Diencephalon (tissue), 2 donors: ENCODE measurements around the gene TTLL2.

DNA sequence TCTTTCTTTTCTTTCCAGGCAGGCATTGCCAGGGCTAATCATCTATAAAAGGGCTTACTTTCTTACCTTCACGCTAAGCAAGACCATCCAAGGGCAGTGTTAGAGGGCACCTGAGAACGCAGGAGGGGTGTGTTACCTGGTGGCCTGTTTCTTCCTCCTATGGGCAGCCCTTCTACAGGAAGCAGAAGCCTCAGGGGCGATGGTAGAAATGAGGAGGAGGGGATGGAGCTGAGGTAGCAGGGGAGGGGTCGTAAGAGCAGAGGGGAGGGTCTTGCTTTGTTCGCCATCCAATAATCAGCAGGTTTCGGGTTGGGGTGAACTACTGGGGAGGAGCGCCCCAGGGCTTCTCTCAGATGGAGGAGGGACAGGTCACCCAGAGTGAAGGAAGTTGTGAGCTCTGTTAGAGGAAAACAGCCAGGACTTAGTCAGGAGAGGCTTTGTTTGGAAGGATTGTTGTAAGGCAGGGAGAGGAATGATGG lies 1.5 kb upstream of the CCR6 start:
- RAMPAGE, long total RNA = no peak

GRCh38 chr6:167134795-167135444 lies 12.0 kb downstream of the CCR6 start:
- RAMPAGE, long total RNA = no peak

DNA sequence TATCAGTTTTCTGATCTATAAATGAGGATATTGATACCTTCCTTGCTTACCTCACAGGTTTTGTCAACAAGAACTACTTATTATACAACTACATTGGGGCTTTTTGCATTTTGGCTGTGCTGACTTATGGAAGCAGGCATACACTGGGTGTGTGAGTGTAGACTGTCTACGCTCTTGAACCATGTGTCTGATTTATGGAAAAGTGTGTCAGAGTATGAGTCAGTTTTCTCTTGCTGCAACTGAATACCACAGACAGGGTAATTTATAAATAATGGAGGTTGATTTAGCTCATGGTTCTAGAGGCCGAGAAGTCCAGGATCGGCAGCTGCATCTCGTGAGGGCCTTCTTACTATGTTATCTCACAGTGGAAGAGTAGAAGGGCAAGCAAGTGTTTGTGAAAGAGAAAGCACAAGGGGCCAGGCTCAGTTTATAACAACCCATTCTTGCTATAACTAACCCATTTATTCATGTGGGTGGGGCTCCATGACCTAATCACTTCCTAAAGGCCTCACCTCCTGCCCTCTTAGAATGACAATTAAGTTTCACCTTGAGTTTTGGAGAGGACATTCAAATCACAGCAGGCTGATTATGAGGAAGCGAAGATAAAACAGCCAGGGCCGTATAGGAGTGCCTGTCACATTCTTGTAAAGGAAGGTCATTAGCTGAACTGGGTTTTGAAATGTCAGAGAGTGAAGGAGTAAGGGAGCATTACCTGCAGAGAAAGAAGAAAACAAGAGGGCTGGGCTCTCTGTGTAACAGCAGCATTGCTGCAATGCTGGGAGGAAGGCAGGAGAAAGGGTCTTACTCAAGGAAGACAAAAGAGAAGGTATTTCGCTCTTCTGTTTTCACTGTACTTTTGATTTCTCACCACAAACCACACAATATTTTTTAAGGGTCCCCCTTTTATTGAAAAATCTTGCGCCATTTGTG lies 6.7 kb downstream of the GPR31 start:
- RAMPAGE, long total RNA = no peak

- RAMPAGE, long total RNA = no peak
These were observed at the start of gene TTLL2 for GRCh38 chr6:167325013-167325402. TSS of gene TTLL2 (plus strand) at chr6:167325086.

DNA sequence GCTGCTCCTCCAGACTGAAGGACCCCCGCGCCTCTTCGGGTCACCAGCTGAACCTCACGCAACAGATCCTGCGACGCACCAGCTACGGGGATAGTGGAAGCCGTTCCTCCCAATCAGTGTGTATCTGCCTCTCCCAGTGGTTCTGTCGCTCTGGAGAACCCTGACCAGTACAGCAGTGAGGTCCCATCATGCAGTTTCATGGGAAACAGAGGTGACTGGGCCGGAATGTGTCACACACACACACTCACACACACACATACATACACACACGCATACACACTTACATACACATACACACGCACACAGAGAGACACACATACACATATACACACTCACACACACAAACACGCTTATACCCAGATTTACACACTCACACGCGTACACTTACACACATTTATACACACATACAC lies 169.9 kb downstream of the TTLL2 start:
- RAMPAGE, long total RNA = no peak

- RAMPAGE, long total RNA = no peak
These were observed 248.0 kb downstream of the TTLL2 start for GRCh38 chr6:167572874-167573325.

DNA sequence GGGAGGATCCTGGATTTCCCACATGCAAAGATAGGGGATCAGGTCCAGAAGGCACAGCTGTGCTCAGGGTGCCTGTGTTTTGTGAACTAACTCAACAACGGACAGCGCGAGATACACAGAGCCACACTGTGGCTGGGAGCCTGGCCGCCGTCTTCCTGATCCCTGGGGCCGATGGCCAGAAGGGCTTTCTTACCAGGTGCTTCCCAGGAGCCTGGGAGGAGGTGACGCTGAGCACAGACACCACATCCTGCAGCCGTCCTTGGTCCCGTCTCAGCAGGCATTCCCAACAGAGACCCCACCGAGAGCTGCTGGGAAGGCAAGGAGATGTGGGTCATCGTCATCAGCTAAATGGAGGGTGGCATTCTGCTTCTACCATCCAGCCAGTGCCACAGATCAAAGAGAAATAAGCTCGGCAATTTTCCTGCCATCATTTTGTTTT lies 144.6 kb upstream of the AFDN start:
- RAMPAGE, long total RNA = no peak

DNA sequence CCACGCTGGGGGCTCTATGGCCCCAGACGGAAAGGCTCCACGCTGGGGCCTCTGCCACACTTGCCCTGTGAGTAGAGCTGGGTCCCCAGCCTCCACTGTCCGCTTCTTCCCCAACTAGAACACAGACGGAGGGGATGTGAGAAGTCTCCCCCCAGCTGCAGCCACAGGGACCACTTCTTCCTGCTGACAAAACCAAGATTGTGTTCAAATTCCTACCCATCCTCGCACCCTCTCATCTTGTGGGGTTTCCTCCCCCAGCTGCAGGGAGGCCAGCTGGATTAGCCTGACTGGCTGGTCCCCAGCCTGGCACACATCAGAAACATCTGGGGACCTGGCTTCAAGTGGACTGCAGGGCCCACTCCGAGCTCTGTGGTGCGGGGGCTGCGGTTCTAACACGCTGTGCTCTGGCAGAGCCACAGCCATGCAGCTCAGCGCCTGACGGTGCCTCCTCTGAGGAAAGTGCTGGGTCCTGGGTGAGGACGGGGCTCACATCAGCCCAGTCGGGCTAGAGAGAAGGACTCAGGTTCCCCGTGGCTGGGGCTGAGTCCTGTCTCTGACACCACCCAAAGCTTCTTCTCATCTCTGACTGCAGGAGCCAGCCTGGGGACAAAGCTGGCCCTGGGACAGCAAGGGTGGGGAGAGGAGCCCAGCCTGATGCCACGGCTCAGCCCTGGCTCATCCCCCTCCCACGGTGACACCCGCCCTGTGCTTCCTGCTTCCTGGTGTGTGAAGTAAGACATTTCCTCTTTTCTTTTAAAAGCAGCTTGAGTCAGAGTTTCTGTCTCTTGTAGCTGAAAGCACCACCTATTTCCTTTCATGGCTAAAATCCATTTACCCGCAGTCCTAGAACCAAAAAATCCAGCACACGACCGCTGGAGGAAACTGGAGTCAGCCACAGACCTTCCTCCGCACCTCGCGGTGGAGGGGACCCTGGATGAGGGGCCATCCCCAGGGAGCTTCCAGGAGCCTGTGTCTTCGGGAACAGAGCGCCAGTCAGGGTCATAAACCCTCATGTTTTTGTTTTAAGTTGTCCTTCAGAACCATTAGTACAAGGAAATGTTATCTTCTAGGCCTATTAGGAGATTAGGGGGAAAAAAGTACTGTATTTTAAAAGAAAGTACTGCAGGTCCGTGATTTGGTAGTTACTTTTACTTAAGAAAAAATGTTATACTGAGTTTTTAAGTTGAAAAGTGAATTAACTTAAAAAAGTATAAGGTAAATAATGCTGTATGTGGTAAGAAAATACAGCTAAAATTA lies 127.4 kb upstream of the AFDN start:
- RAMPAGE, long total RNA = no peak

- RAMPAGE, long total RNA = no peak
These were observed 64.4 kb upstream of the AFDN start for GRCh38 chr6:167762239-167762753.

DNA sequence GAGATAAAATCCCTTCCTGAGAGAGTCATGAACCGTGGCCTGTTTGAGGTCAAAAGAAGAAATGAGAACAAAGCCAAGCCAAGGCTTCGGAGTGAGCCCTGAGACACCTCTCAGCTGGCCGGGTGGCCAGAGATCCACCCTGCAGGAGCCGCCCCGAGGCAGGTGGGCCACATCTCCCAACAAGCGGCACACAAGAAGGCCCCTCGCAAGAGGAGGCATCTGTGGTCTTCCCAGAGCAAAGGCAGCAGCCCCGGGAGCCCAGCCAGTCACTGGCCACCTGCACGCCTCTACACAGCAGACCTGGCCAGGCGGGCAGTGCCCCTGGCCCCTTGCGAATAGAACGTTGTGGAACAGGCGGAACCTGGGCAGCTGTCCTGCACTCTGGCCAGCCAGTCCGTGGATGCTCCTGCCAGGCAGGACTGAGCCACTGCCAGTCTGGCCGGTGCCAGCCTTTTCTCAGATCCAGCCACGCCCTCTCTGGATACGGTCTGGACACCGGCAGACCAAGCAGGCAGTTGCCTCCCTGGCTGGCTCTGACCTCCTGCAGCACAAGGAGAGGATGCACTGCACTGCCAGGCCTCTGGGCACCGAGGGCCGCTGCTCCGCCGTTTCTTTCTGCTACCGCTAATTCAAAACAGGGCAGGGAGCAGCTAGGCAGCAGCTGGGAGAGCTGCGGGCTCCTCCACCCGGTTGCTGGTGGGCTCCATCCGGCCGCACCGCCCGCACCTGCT lies 30.7 kb upstream of the AFDN start:
- RAMPAGE, long total RNA = no peak

- RAMPAGE, long total RNA = no peak
These were observed 10.9 kb upstream of the AFDN start for GRCh38 chr6:167815697-167816243.

DNA sequence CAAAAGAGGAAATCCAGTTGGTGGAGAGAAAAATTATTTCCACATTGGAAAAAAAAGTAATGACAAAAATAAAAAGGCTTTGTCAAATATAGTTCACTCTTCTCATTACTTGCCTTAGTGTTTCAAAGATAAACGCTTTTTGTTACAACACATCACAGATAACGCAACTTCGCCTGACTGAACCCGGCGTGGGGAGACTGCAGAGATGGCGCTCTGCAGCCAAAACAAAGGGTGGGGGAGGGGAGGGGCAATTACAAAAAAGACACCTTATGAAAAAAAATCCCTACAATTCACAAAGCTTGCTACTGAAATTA lies 1.7 kb upstream of the AFDN start:
- RAMPAGE, long total RNA = no peak

GRCh38 chr6:167832880-167833517 lies 6.3 kb downstream of the AFDN start:
- RAMPAGE, long total RNA = no peak

DNA sequence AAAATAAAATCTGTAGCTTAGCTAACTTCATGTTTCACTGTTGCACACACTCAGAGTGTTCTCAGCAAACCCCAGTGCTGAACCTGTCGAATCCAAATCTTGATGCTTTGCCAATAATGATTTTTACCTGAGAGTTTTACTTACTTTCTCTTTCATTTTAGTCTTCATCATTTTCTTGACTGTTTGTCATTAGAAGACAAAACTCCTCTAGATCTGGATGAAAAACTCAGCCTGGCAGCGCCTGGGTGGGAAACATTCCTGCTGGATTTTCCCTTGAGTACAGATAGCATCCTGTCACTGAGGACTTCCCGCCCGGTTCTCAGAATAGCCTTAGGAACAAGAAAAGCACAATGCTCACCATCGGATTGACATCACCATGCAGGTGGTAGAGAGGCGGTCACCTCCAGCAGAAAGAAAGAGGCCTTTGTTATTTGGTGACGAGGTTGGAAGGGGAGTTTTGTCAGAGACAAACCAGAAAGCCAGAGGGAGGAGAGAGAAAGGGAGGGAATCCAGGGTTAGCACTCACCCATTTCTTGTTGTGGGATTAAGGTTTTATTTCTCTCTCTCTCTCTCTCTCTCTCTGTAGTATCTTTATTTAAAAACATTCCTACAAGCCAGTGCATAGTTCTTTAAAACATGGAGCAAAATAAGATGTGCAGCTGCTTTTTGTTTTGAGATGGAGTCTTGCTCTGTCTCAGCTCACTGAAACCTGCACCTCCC lies 39.8 kb downstream of the KIF25 start:
- RAMPAGE, long total RNA = no peak

GRCh38 chr6:168054646-168055150 lies 24.3 kb downstream of the FRMD1 start:
- RAMPAGE, long total RNA = no peak

DNA sequence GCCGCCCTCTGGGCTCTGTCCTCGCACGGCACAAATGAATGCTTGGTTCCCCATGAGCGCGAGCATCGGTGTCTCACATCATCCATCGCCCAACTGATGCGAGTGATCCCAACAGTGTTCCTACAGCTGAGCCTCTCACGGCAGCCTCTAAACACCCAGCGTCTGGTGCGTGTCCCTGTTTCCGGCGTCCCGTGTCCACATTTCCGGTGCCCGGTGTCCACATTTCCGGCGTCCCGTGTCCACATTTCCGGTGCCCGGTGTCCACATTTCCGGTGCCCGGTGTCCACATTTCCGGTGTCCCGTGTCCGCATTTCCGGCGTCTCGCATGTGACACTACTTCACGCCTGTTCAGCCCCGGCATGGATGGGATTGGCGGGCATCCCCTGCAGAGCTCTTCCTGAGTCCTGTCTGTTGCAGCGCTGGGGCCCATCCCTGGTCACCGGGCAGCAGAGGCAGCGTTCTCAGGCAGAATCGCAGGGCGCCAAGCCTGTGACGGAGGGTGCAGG lies 3.3 kb downstream of the FRMD1 start:
- RAMPAGE, long total RNA = no peak

- RAMPAGE, long total RNA = no peak
These were observed 23.4 kb upstream of the FRMD1 start for GRCh38 chr6:168102311-168102939.

GRCh38 chr6:168116942-168117287 lies 37.9 kb upstream of the FRMD1 start:
- RAMPAGE, long total RNA = no peak

DNA sequence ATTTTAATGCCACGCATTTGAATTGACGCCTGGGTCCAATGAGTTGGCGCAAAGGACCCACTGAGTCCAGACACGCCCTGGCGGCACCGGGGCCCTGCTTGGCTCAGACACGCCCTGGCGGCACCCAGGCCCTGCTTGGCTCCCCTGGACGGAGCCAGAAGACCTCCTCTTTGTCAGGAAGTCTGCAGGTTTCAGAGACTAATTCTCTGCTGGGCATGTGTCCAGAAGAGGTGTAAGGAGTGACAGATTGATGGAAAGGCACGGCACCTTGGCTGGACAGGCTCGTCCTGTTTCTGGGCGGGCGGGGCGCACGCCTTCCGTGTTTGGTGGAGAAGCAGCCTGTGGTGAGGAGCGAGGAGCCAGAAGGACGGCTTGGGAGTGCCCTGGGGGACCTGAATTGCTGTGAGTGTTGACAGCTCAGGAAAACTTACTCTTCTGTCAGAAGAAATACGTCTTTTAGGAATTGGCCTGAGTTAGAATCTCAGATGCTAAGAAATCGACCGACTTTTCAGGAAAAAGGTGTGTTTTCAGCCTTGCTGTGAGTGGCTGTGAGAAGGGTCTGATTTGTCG lies 23.1 kb upstream of the DACT2 start:
- RAMPAGE, long total RNA = no peak

DNA sequence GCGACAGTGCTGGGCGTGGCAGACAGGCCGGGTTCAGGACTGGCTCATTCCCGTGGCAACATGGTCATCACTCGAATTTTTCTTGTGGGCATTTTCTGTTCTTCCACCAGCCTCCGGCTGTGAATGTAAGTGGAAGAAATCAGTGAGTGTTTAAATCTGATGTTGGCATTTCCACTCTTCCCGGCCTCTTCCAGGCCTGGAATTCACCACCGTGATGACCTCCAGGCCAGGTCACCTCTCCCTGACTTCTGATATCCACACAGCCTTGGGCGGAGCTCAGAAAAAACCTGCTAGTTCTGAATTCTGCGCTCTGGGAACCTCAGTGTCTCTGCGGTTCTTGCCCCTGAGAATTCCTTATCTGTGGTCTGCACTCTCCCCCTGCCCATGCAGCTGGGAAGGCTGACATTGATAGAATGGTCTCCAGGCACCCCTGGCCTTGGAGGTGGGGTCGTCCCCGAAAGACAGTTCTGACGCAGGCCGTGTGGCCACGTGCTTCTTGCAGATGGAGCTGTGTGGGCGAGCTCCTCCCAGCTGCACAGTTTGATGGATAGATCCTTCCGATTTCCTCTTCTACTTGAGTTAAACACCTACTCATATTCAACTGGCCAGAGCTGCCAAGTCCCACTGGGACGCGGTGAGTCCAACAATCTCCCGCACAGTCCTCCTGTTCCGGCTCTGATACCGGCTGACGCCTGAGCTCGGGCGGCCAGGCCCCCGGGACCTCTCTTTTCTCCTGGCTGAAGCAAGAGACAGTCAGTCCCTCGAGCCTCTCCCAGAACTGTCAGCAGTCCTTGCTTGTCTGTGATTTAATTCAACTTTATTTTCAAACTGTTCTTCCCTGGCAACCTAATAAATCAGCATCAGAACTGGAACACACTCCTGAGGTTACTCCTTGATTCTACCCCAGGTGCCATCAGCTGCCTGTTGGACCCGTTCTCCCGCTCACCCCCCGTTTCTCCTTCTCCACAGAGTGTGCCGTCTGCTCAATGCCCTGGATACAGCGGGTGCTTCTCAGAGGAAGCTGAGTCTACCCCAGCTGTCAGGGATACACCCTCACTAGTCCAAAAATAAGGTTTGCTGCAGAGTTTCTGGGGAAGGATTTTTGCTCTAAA lies 57.9 kb upstream of the DACT2 start:
- RAMPAGE, long total RNA = no peak